ENCODE data around the genes LPAR3 and CLCA2.

GRCh38 chr1:81801642-81802583 lies 1.2 kb downstream of the ADGRL2 start:
- PRO-cap, 3 experiments, result peak in 1 of 3 experiments; most common plus-strand start chr1:81802059 (in 1); most common minus-strand start chr1:81801803 (in 1)
- RAMPAGE, long total RNA, 2 experiments, result no peak in any of the 2 experiments
- RRBS, result 1% methylated on average over 42 of the region's 100 CpGs

- PRO-cap, 3 experiments, result no peak in any of the 3 experiments
- RAMPAGE, long total RNA, 2 experiments, result no peak in any of the 2 experiments
- RRBS, result no CpG with 5 or more reads among the region's 5 CpGs
Observed at GRCh38 chr1:83760906-83761777, 237.8 kb downstream of the TTLL7 start.

DNA sequence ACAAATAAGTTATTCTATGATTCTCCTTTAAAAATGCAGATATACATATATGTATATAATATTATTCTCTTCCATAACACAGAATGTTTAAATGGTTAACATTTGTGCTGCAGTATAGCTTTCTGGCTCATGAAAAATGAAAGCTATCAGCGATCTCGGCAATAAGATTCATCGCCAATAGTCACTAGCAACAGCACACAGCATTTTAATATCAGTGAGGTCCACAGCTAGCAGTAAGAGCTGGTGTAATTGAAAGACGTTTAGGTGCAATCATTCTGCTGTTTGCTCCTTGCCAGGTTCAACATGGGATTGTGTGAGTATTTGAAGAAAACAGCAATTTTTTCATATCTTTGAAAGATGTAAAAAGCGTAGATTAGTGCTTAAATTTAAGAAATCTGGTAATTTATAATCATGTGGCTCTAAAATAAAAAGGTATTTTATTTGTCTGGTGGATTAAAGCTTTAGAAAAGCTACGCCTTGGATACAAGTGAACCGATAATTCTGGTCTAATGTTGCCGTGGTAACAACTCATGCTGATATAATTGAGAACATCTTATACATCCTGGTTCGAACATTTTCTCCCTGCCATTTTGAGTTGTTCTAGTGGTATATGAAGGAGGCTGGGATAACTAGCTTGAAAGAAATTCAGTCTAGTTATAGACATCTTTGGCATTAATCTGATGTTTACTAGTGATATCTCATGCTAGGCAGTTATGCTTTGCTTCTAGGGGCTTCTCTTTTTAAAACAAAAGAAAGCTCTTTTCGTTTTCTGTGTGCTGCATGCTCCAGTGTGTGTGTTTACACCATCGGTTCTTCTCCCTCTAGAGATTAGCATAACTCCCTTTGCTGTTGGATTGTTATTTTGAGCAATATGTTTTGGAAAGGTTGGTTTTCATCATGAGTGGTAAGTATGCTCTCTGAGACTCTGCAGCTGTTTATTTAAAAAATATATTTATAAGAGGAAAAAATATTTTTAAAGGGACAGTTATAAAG lies 20.3 kb downstream of the PRKACB start:
- PRO-cap, 3 experiments, result no peak in any of the 3 experiments
- RAMPAGE, long total RNA, 2 experiments, result no peak in any of the 2 experiments
- RRBS, result no CpG with 5 or more reads among the region's 11 CpGs

GRCh38 chr1:84278802-84279626 lies 22.5 kb upstream of the SAMD13 start:
- PRO-cap, 3 experiments, result no peak in any of the 3 experiments
- RAMPAGE, long total RNA, 2 experiments, result no peak in any of the 2 experiments
- RRBS, result no CpG with 5 or more reads among the region's 8 CpGs

GRCh38 chr1:84892340-84893466 lies at the start of gene LPAR3:
Gene LPAR3 (minus strand): TSS chr1:84893206.
- PRO-cap, 3 experiments, result peak in 3 of 3 experiments; most common plus-strand start chr1:84893308 (in 2); most common minus-strand start chr1:84893184 (in 2)
- RAMPAGE, long total RNA, 2 experiments, result no peak in any of the 2 experiments
- RRBS, result under 1% methylated on average over 30 of the region's 97 CpGs

DNA sequence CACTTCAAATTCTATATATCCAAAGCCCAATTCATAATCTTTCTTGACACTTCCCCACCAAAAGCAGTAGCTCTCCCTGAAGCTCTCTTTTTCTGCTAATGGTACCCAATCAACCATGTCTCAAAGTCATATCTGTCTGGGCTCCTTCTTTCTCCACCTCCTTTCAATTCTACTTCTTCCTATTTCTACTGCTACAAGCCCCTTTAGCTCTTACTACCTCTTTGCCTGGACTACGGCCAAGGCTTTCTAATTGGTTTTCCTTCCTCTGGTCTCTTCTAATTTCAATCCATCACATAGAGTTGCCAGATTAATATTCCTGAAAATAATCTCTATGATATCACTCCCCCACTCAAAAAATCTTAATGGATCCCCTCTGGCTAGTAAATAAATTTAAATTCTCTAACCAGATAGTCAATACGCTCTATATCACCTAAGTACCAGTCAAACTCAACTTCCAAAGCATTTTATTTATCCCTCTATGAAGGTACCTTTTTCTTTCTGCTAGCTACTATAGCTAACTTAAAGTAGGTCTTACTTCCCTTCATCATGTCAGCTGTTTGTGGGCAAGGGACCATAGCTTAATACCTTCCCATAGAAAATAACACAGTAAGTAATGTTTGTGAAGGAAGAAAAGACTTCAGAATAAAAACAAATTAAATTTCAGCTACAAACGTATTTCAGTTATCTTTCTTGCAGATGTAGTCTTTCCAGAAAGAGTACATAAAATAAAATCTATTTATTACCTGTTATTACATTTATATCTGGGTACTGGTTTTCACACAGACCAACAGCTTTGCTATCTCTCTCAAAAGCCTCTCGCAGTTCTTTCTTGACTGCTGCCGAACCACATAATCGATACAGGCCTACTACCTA lies 23.2 kb downstream of the SYDE2 start:
- PRO-cap, 3 experiments, result no peak in any of the 3 experiments
- RAMPAGE, long total RNA, 2 experiments, result no peak in any of the 2 experiments
- RRBS, result no CpG with 5 or more reads among the region's 6 CpGs

GRCh38 chr1:85199640-85200048 lies 1.2 kb downstream of the SYDE2 start:
- PRO-cap, 3 experiments, result no peak in any of the 3 experiments
- RAMPAGE, long total RNA, 2 experiments, result no peak in any of the 2 experiments
- RRBS, result no CpG with 5 or more reads among the region's 4 CpGs

DNA sequence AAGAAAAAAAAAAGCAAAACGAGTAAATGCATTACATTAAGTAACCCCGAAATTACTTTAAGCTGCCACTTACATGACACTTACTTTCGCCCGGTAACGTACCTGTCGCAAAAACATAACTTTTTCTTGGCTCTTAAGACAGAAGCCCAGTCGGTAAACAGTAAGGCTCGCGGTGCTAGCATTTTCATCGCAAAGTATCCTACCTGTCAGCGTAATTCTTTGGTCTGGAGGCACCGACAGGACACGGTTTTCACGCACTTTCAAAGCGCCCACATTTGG lies 828 bp downstream of the SYDE2 start:
- PRO-cap, 3 experiments, result no peak in any of the 3 experiments
- RAMPAGE, long total RNA, 2 experiments, result no peak in any of the 2 experiments
- RRBS, result no CpG with 5 or more reads among the region's 15 CpGs

GRCh38 chr1:85275583-85276070 lies 805 bp downstream of the BCL10 start:
- PRO-cap, 3 experiments, result no peak in any of the 3 experiments
- RAMPAGE, long total RNA, 2 experiments, result no peak in any of the 2 experiments
- RRBS, result no CpG with 5 or more reads among the region's 11 CpGs

DNA sequence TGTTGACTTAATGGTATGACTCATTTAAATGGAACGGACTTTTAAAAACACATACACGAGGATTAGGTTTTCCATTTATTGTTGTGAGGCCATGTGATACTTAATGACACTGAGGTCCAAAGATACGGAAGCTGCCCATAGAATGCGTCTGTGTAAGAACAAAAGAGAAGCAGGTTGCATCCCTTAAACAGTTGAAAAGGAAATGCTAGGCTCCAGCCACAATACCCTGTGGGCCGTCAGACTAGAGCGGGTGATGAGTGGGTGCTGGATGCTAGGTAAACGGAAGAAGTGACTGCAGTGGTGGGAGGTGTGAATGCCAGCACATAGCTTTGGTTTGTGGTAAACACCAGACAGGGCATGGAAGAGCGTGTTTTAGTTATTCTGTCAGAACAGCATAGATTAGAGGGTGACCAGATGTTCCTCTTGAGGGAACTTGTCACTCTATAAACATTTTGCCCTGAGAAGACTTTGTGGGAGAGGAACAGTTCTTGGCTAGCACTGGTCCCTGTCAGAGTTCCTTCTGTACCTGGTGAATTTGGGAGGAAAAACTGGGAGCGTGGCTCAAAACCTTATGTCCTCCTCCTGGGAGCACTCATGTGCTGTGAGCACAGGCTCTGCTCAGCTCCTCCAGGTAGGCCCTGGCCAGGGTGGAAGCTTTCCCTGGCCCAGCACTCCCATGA lies 21.8 kb upstream of the BCL10 start:
- PRO-cap, 3 experiments, result peak in 1 of 3 experiments; most common plus-strand start position 128 of the sequence (in 1)
- RAMPAGE, long total RNA, 2 experiments, result no peak in any of the 2 experiments
- RRBS, result no CpG with 5 or more reads among the region's 9 CpGs

- PRO-cap, 3 experiments, result no peak in any of the 3 experiments
- RAMPAGE, long total RNA, 2 experiments, result no peak in any of the 2 experiments
- RRBS, result no CpG with 5 or more reads among the region's 6 CpGs
Observed at GRCh38 chr1:85330299-85330917, 54.0 kb upstream of the BCL10 start.

GRCh38 chr1:85446650-85447411 lies 18.1 kb downstream of the DDAH1 start:
- PRO-cap, 3 experiments, result no peak in any of the 3 experiments
- RAMPAGE, long total RNA, 2 experiments, result no peak in any of the 2 experiments
- RRBS, result no CpG with 5 or more reads among the region's 2 CpGs

GRCh38 chr1:85471046-85471353 lies 6.0 kb upstream of the DDAH1 start:
- PRO-cap, 3 experiments, result peak in 2 of 3 experiments; most common minus-strand start chr1:85471169 (in 2)
- RAMPAGE, long total RNA, 2 experiments, result no peak in any of the 2 experiments
- RRBS, result no CpG with 5 or more reads among the region's 4 CpGs

GRCh38 chr1:85473604-85474356 lies 8.8 kb upstream of the DDAH1 start:
- PRO-cap, 3 experiments, result no peak in any of the 3 experiments
- RAMPAGE, long total RNA, 2 experiments, result no peak in any of the 2 experiments
- RRBS, result no CpG with 5 or more reads among the region's 4 CpGs

DNA sequence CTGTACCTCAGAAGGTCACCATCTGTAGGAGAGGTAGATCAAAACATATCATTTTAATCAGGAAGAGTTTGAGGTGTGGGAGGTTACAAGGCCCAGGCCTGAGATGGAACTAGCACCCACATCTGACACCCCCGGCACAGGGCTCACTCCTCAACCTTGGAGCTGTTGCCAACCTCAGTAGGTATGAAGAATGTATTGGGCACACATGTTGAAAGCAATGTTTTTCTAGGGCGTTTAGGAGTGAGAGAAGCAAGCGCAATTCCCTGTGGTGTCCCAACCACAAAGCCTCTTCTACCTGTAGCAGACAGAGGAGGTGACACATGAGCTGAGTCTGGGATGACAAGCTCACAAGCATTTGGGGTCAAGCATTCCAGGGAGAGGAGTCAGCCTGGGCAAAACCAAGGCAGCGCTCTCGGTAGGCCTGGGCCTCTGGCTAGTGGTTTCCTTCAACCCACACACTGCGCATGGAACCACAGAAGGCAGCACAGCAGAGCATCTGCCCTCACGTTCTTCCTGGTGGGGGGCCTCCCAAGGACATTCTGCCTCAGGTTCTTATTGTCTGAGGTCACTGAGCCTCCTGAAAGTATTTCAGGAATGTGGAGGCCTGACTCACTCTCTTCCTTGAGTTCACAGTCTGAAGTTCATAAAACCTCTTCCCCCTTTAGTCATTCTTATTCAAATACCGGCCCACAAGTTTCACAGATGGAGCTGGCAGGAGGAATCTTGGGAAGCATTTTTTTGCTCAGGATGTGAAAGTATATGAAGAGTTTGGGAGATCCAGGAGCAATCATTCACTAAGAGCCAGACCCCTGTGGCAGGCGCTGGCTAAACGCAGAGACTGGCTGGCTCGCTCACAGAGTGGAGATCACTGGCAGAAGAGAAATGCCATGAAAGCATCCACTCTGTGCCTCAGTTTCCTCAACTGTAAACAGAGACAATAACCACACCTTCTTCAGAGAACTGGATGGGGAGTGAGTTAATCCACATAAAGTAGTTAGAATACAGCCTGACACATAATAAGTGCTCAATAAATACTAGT lies 26.7 kb downstream of the CCN1 start:
- PRO-cap, 3 experiments, result no peak in any of the 3 experiments
- RAMPAGE, long total RNA, 2 experiments, result no peak in any of the 2 experiments
- RRBS, result no CpG with 5 or more reads among the region's 11 CpGs

DNA sequence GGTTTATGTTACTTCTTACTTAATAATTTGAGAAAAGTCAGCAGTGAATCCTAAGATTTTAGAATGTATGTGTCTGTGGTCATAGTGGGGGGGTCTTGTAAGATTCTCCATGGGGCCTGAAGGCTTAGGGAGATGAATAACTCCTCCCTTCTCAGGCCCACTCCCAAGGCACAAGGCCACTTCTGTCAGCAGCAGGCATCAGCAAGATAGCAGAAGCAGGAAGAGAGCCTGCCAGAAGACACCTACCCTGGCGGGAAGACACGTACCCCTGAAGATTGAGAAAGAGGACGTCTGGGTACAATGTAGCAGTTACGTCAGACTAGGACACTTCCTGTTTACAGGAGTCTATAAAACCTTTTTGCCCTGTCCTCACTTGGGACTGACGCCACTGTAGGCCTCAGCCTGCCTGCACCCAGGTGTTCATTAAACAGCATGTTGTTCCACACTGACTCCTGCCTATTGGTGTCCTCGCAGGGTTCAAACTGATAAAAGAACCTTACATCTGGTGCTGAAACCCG lies 56.8 kb downstream of the ODF2L start:
- PRO-cap, 3 experiments, result no peak in any of the 3 experiments
- RAMPAGE, long total RNA, 2 experiments, result no peak in any of the 2 experiments
- RRBS, result no CpG with 5 or more reads among the region's 7 CpGs

DNA sequence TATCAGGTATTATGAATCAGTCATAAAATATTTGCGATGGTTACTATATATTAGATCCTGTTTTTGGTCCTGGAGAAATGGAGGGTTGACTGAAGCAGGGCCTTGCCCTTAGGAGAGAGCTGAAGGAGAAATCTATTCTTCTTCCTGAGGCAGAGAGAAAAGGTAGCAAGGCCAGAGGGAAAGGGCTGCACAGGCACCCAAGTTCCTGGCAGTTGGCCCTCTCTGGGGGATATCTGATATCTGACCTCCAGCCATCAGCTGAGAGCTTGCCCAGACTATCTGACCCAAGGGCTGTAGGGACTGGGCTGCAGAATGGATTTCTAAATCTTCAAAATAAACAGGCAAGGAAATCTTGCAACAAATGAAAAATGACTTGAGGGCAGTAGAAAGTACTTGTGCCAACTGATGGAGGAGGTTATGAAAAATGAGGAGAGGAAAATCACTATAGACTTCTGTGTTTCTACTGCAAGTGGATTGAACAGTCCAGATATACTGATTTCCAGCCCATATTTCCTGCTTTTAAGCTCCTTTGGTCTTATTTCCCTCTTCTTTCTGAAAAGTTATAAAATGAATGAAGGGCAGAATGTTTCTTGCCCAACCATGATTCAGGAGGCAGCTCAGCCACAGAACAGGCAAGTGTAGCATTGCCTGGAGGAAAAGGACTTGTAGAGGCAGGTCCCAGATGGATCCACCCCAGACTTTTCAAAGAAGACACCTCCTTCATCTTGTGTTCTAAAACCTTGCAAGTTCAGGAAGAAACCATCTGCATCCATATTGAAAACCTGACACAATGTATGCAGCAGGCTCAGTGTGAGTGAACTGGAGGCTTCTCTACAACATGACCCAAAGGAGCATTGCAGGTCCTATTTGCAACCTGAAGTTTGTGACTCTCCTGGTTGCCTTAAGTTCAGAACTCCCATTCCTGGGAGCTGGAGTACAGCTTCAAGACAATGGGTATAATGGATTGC lies at the start of gene CLCA2:
TSS of gene CLCA2 (plus strand) at position 762 of the 968 bp plus-strand sequence.
- PRO-cap, 3 experiments, result no peak in any of the 3 experiments
- RAMPAGE, long total RNA, 2 experiments, result start-site peak on the plus strand in 1 of 2 experiments, centred at positions 287 to 769 of the sequence, 5 to 8 reads per replicate
- RRBS, result no CpG with 5 or more reads among the region's 1 CpG

DNA sequence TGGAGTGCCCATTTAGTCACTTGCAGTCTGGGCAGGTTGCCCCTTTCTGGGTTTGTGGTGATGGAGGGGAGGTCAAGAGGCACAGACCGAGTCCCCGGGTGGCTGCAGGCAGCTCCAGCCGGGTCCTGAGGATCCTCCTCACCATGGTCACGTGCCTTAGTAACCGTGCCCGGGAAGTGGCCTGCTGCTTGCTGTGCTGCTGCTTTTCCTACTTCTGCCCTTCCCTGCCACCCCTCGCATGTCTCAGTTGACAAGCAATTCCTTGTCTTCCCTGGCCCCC lies 34.8 kb downstream of the CLCA1 start:
- PRO-cap, 3 experiments, result peak in 3 of 3 experiments; most common plus-strand start position 159 of the sequence (in 2); most common minus-strand start position 133 of the sequence (in 2)
- RAMPAGE, long total RNA, 2 experiments, result start-site peak on the minus strand in 2 of 2 experiments, centred at positions 99 to 110 of the sequence, 9 to 35 reads per replicate
- RRBS, result 2% methylated on average over 4 of the region's 7 CpGs

GRCh38 chr1:86705046-86705940 lies 917 bp downstream of the SH3GLB1 start:
- PRO-cap, 3 experiments, result peak in 3 of 3 experiments; most common plus-strand start chr1:86705450 (in 2); most common minus-strand start chr1:86705368 (in 2)
- RAMPAGE, long total RNA, 2 experiments, result no peak in any of the 2 experiments
- RRBS, result under 1% methylated on average over 17 of the region's 38 CpGs

GRCh38 chr1:86714063-86714453 lies 9.7 kb downstream of the SH3GLB1 start:
- PRO-cap, 3 experiments, result no peak in any of the 3 experiments
- RAMPAGE, long total RNA, 2 experiments, result no peak in any of the 2 experiments
- RRBS, result no CpG with 5 or more reads among the region's 1 CpG

Data from testis (tissue), 5 donors.